Duodenum (tissue), 1 donor: ENCODE measurements around a stretch of chr19.

DNA sequence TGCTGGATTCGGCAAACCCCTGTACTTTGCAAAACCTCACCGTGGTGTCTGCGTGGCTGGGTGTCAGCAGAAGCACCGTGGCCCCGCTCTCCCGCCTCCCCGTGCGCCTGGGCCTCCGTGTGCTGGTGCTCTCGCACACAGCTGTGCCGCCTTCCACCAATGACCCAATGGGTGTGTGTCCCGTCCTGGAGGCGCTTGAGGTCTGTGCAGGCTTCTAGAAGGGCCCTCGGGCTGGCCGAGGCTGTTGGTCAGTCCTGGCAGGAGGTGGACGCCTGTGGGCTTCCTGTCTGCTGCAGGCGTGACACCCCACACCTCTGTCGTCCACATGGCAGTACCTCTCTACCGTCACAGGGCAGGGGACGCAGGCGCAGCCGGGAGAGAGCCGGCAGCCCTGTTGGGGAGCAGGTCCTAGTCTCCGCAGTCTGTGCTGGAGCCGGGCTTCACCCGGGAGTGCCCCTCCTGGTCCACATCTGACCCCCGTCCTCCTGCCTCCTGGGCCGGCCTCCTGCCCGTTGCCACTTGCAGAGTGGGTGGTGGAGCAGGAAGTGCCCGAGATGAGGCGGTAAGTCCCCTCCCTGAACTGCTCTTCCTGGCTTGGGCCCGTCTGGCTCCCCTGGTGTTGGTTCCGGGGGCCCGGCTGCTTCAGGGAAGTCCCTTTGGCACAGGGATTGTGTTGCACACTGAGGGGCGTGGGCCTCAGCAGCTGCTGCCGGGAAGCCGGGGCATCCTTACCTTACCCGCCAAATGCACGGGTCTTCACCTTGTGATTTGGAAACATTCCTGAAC, 105.9 kb downstream of the KDM4B start:
- PRO-cap, result no peak

DNA sequence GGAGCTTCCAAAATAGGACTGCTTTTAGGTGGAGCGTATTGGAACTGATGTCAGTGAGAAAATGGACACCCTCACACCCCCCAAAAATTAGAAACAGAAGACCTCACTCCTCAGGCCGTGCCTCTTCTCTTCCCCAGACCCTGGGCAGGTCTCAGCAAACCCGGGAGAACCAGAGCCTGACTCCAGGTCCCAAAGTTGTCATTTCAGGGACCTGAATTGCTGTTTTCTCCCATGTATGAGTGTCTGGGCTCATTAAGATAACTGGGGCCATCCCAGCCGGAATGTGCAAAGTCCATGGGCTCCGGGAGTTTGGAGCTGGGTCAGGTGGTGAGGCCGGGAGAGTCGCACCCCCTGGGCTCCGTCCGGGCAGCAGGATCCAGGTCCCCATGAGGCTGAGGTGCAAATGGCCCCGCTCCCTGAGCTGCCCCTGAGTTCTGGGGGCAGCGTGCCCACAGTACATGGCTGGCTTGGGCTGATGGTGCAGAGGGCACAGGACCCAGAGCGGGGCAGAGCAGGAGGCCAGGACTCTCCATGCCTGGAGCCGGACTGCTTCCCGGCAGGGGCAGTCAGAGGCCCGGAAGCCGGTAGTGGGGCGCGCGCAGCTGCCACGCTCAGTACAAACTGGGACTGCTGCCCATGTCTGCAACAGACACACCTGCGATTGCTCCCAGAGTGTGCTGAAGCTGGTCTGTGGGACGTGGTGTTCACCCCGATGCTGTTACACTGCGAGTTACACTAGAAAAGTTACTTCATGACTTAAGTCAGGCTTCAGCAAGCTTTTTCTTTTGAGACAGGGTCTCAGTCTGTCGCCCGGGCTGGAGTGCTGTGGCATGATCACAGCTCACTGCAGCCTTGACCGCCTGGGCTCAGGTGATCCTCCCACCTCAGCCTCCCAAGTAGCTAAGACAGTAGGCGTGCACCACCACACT, 136.0 kb downstream of the KDM4B start:
- PRO-cap, result no peak

DNA sequence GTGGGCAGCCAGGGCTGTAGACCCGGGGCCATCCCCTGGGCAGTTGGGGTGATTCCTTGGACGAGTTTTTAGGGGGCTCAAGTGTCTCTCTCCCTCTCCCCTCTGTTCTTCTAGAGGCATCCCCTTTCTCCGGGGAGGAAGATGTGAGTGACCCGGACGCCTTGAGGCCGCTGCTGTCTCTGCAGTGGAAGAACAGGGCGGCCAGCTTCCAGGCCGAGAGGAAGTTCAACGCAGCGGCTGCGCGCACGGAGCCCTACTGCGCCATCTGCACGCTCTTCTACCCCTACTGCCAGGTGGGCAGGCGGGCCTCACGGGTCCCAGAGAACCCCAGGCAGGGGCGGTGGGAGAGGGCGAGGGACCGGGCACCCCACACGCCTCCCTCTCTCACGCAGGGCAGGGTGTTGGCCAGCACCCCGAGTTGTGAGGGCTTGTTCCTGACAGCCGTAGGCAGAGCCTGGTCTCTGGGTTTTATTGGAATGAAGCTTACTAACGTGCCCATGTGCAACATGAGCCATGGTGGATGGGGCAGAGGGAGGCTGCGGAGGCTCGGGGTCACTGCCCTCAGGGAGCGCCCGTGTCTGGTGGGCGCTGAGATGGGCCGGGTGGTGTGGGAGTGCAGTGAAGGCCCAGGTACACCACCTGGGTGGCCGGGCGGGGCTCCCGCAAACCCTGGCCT, 165.0 kb downstream of the KDM4B start:
- PRO-cap, result no peak

- PRO-cap, result no peak
Observed at GRCh38 chr19:5151340-5152180, 182.6 kb downstream of the KDM4B start.

DNA sequence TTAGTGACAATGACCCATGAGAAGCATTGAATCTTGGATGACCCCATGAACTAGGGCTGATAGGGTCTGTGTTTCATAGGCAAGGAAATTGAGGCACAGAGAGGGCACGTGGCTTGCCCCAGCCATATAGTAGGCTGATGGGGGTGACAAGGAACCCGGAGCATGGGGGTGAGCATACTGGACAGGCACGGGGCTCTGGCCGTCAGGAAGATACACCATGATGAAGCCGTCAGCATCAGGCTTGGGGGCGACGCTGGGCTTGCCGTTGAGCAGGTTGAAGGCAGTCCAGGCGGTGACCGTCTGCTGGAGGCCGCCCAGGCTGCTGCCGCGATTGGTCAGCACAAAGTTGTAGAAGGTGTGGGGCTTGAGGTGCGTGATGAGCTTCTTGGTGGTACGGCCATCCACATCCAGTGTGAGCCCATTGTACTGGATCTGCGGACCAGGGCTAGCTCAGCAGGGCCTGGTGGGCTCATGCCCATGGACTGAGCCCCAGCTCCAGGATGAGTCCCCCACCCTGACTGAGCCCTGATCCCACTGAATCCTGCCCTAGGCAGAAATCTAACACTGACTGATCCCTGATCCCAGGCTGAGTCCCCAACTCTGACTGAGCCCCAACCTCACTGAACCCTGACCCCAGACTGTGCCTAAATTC, 119.7 kb downstream of the PTPRS start:
- PRO-cap, result no peak

DNA sequence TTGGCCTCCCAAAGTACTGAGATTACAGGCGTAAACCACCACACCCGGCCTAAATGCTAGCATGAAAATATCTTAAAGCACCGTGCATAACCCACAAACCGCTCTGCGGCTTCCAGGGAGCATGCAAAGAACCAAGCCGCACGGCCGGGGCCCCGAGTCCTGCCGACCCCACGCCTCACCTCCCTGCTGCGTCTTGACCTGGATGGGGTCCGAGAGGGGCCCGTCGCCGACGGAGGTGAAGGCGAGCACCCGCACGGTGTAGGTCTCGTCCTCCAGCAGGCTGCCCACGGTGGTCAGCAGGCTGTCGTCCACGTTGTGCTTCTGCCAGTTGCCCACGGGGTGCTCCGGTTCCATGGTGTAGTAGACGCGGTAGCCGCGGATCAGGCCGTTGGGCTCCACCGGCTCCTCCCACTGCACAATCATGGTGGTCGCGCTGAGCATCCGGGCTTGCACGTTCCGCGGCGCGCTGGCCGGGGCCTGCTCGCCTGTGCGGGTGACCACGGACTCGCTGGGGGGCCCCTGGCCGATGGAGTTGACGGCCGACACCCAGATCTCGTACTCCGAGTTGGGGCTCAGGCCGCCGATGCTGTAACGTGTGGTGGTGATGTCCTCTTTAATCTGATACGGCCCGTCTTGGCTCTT, 96.8 kb downstream of the PTPRS start:
- PRO-cap, result no peak

DNA sequence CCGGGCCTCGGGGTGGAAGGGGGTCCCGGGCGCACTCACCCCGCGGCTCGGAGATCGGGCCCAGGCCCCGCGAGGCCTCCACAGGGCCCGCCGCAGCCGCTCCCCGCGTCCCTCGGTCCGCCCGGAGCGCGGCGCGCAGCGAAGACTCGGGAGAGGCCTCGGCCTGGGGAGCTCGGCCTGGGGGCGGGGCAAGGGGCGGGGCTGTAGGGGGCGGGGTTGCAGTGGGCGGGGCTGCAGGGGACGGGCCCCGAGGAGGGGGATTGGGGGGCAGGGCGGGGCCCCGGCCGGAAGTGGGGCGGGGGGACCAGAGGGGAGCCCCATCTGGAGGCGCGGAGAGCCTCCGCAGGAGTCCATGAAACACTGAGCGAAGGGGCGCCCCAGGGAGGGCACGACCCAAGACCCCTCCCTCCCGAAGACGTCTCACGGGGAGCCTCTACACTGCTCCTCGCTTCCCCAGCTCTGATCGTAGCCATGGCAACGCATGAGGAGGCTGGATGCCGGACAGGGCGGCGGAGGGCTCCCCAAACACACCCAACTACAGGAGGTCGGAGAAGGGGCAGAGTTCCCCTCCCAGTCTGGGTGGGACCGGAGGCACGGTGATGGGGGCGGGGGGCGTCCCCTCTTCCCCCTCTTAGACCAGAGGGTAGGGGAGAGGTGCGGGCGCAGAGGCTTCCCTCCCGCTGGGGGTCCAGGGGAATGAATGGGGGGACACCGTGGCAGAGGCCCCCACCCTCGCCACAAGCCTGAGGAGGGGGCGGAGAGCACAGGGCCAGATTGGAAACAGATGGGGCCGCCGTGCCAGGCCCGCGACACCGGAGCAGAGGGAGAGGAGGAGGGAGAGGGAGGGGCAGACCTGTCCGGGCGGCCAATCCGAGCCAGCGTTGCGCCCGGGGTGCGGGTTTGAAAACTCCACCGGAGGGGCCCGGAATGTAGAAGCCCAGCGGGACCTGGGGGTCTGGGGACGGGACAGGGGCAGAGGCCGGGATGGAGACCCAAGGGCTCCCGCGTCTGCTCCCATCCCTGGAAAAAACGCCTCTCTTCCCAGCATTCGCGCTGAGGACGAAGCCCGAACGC, 47.2 kb downstream of the PTPRS start:
- PRO-cap, result bidirectional peak, plus-strand start at position 320 of the sequence, minus-strand start at position 140 of the sequence

GRCh38 chr19:5322031-5322657, 18.5 kb downstream of the PTPRS start:
- PRO-cap, result no peak

- PRO-cap, result no peak
Observed at GRCh38 chr19:5610419-5610618, 12.3 kb downstream of the SAFB2 start.

DNA sequence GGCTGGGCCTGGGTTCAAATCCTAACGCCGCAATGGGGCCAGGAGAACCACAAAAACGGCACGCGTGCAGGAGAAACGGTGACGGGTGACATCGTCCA, 530 bp downstream of the SAFB start:
- PRO-cap, result no peak

DNA sequence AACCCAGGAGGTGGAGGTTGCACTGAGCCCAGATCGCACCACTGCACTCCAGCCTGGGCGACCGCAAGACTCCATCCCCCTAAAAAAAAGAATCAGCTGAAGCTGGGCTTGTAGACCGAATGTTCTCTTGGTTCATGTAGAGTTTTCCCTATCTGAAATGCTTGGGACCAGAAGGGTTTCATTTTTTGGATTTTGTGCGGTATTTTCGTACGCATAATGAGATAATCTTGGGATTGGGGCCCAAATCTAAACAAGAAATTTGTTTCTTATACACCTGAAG, 5.2 kb downstream of the SAFB start:
- PRO-cap, result no peak

- PRO-cap, result no peak
Observed at GRCh38 chr19:5671328-5672411, 8.6 kb downstream of the MICOS13 start.

DNA sequence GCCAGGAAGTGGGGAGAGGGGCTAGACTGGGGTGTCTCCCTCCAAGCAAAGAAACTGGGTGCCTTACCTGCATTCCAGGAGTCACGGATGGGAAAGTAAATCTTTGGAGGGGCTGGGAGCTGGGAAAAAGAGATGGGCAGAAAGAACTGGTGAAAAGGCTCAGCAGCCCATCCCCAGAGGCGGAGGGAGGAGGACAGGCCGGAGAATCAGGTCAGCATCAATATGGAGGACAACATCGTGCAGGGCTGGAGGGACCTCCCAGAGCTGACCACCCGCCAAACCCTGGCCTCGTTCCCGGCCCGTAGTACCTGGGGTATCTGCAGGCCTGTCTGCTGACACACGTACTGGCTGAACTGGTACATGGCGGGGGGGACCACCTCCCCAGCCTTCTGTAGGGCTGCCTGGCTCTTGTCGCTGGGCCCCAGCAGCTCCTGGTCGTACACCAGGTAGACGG, 1.0 kb downstream of the MICOS13 start:
- PRO-cap, result no peak

GRCh38 chr19:5679732-5680046, 627 bp downstream of the MICOS13 start:
- PRO-cap, result no peak

- PRO-cap, result no peak
Observed at GRCh38 chr19:5707590-5708683, 12.0 kb downstream of the LONP1 start.

- PRO-cap, result no peak
Observed at GRCh38 chr19:5783166-5783855, 1.2 kb downstream of the PRR22 start.

GRCh38 chr19:5821703-5822545, 17.1 kb downstream of the NRTN start:
- PRO-cap, result no peak

GRCh38 chr19:5951044-5951734, 26.8 kb downstream of the RANBP3 start:
- PRO-cap, result no peak

- PRO-cap, result no peak
Observed at GRCh38 chr19:5977039-5977485, 878 bp downstream of the RANBP3 start.

DNA sequence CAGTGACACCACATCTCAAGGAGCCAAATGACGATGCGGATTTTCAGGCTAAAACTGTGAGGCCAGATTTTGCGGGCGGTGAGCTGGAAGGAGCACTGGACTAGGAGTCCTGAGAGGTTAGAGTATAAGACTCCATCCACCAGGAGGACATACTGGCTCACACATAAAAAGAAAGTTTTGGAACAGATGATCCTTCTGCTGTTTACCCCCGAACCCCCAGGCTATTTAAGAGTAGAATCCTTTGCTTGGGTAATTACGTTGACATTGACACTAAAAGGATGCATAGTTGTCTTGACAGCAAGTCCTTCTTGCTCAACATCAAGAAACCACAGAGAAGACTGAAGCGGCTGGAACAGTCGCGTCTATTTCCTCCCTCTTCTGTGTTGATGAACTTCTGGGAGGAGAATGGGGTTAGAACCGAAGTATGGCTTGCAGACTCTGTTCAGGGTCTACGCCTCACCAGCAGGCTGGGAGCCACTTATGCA, 42.2 kb upstream of the RANBP3 start:
- PRO-cap, result no peak